AG10803 (cell line): ENCODE measurements around a stretch of chr7.

GRCh38 chr7:25496277-25497002 lies 268.2 kb upstream of the NPVF start:
- RRBS: no CpG with 5 or more reads among the region's 8 CpGs

DNA sequence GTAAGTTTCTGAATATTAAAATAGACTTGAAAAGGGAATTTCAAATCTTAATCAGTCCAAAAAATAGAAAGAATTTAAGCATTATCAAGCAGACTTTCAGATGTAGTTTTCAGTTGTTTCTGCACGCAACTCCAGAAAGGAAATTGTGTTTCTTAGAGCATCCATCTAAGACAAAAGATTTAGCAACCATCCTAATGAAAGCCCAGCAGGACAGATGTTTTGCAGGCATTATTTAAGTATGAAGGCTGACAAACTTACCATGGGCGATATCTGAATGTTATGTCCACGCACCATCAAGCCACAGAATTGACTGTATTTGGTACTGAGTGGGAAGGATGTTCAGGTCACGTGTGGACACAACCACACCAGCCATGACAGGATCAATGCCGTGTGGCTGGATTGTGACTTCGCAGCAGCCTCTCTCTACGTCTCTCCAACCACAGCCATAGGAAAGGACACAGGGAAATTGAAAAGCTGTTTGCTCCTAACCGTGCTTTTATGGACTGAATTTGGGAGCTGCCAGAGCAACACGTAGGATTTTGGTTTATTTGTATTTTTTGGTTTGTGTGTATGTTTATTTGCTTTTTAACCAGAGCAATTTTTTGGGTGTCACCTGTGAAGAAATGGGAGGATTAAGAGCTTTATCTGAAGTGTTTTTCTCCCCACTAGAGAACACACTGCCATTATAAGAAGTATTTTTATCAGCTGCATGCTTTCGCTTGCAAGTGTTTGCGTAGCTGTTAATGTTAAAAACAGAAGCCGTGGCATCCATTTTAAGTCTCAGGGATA lies 401.3 kb upstream of the NFE2L3 start:
- RRBS: no CpG with 5 or more reads among the region's 12 CpGs

GRCh38 chr7:25770231-25770430 lies 381.9 kb upstream of the NFE2L3 start:
- RRBS: no CpG with 5 or more reads among the region's 1 CpG

- RRBS: no CpG with 5 or more reads among the region's 23 CpGs
Measured at GRCh38 chr7:25857491-25858205, 294.4 kb upstream of the NFE2L3 start.

- RRBS: 49% methylated on average over 11 of the region's 42 CpGs
Measured at GRCh38 chr7:25858568-25859176, 293.3 kb upstream of the NFE2L3 start.

GRCh38 chr7:25894293-25894756 lies 257.7 kb upstream of the NFE2L3 start:
- RRBS: no CpG with 5 or more reads among the region's 4 CpGs

GRCh38 chr7:25897039-25897503 lies 254.9 kb upstream of the NFE2L3 start:
- RRBS: no CpG with 5 or more reads among the region's 7 CpGs

GRCh38 chr7:26153482-26153796 lies 1.4 kb downstream of the NFE2L3 start:
- RRBS: 37% methylated on average over 4 of the region's 8 CpGs

GRCh38 chr7:26159222-26159754 lies 7.3 kb downstream of the NFE2L3 start:
- RRBS: no CpG with 5 or more reads among the region's 2 CpGs

DNA sequence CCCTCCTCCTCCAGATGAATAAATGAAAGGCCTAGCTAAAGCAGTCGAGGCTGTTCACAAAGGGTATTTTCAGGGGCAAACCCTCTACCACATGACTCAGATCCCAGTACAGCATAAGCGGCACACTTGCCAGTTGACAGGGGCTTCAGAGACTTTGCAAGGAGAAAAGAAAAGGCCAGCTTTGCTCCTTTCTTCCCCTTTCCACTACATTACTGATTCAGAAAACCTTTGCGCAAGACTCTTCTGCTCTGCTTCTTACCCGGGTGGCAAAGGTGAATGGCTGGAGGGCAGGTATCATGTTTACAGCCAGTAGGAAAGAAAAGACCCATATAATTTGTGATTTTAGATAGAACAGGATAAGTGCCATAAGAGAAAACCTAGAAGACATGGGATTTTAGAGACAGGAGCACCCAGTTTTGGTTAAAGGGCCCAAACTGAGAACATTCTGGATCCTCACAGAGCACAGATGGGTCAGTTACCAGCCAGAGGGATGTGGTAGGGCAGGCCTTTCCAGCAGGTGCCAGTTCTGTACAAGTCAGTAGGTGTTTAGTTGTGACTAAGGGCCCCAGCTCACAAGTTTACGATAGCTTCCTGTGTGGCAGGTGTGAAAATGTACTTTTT lies 15.0 kb downstream of the NFE2L3 start:
- RRBS: no CpG with 5 or more reads among the region's 5 CpGs

GRCh38 chr7:26185823-26186433 lies 14.6 kb downstream of the HNRNPA2B1 start:
- RRBS: no CpG with 5 or more reads among the region's 1 CpG

GRCh38 chr7:26195605-26196292 lies 4.8 kb downstream of the HNRNPA2B1 start:
- RRBS: no CpG with 5 or more reads among the region's 8 CpGs

DNA sequence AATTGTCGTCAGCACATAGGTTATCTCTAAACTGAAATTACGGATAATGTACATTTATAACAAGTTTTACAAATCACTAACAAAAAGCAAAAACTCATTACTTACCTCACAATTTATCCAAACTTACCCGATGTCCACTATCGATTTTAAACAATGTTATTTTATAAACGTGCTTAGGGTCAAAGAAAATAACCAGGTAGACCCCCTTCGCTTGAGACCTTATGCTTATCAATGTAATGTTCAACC lies 1.5 kb downstream of the HNRNPA2B1 start:
- RRBS: no CpG with 5 or more reads among the region's 6 CpGs

- RRBS: 1% methylated on average over 45 of the region's 85 CpGs
Measured at GRCh38 chr7:26201846-26202633, 495 bp downstream of the CBX3 start.

DNA sequence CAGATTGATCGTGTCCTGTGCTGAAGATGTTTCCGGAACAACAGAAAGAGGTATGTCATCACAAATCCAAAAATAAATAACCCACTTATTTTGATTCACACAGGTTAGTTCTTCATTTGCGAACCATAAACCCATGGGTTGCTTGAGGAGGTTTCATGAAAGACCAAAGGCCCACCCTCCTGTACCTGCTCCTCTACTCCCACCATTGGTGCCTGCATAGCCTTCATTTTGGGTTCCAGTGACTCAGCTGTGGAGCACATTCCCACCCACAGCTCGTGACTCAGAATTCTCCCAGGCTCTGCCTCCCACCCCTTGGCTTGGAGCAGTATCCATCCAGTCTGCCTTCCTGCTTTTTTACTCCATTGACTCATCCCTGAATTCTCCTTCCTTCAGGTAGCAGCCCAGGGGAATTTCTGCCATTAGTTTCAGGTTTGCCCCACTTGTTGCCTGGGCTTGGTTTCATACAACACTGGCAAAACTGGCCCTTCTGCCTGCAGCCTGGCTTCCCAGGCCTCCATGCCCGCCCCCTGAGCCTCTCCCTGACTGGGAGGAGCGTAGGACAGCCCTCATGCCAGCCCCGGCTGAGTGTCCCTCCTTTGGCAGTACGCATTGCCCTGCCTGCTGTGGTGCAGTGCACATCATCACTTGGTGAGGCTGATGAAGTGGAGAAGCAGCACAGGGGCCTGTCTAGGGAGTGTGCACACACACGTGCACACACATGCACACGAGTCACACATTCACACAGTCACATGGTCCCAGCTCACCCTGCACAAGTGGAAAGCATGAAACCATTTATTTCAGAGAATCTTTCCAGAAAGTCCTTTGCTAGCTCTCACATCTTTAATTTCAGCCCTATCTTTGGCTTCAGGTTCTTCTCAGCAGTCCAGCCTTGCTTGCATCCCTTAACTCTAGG lies 55.0 kb downstream of the SNX10 start:
- RRBS: no CpG with 5 or more reads among the region's 10 CpGs

- RRBS: 3% methylated on average over 30 of the region's 78 CpGs
Measured at GRCh38 chr7:26397806-26398795, 106.4 kb downstream of the SNX10 start.

DNA sequence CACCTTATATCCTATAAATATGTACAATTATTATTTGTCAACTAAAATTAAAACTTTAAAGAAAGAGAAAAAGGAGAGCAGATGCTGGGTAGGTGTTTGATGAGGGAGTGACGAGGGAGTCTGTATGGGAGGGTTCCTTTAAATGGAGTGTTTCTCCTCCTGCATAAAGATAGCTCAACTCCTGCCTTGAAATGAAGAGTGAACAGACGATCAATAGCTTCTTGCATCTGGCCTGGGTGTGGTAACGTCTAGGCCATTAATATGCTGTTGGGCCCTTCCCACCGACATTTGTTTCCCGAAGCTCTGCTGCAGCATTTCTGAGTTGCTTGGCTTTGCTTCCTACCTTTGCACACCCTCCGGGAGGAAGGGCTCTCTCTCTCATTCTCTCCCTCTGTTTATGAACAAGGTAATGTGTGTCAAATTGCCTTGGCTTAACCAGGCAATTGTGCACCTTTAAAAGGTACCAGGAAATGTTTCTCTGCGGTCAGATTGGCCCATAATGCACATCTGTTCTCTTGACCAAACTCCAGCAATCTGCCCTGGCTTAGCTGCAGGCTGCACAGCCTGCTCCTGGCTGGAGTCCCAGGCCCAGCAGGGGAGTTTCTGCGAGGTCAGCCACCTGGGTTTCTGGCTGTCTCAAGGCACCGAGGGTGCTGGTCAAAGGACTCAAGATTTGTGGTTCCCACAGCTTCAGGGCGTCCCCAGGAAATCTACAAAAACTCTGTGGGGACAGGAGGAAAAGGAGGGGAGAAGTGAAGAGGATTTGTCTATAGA lies 223.7 kb downstream of the SNX10 start:
- RRBS: no CpG with 5 or more reads among the region's 10 CpGs

DNA sequence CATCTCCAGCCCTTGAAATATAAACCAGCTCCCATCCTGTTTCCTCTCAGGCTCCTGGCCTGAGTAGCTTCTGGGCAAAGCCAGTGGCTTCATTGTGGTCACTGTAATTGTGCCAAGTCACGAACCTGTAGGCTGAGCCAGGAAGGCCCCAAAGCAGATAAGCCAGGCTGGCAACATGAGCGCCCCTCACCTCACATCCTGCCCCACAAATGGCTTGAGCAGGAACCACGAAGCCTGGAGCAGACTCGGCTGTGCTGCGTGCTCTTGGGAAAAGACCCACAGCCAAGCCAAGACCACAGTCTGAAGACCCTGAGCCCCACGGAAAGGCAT lies 258.0 kb downstream of the SNX10 start:
- RRBS: no CpG with 5 or more reads among the region's 6 CpGs

GRCh38 chr7:26664912-26665370 lies 199.4 kb downstream of the SKAP2 start:
- RRBS: no CpG with 5 or more reads among the region's 4 CpGs